ENCODE data around the gene PLBD2.

DNA sequence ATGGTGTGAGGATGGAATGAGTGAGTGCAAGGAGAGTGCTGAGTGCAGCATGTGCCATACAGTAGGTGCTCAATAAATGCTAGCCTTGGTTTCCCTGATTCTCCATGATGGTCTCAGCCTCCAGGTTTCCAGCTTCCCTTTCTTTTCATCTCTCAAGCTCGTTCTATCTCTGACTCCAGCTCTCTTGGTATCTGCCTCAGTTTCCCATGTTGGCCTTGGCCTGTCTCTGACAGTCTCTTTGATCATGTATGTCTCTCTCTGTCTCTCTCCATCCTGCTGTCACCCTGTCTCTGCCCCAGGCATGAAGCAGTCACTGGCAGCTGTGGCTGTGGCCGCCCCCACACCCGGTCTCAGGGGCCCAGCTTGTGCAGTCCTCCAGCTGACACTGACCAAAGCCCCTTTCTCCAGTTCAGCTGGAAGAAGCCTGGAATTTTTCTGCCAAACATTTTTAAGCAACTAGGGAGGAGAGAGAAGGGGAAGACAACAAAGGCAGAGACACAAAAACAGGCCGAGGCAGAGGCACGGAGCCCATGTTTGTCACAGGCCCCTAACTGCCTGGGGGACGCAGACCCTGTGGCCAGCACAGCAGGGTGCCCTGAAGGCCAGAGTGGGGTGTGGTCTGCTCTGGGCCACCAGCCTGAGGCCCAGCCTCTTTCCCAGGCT lies 14.5 kb downstream of the DTX1 start:
- PRO-cap = no peak

GRCh38 chr12:113071598-113072071 lies 15.1 kb downstream of the DTX1 start:
- PRO-cap = no peak

DNA sequence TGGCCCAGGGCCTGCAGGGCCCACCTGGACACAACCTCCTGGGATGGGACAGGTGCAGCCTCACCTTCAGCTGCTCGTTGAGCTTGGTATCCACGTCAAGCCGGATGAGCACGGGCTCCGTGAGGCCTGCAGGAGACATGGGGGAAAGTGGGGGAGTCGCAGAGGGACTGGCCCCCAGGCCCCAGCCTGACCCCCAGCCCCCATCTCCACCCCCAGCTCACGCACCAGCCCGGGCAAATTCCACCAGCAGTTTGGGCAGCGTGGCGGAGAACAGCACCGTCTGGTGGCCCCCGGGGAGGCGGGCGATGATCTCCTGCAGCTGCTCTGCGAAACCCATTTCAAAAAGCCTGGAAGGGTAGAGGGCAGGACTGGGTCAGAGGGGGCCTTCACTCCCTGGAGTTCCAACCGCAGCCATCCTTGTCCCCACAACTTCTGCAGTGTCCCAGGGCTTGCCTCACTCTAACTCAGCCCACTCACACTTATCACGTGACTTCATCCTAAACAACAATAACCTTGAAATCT lies 10.4 kb downstream of the DDX54 start:
- PRO-cap = unidirectional peak, minus-strand start at position 243 of the sequence; unidirectional peak, minus-strand start at position 434 of the sequence

GRCh38 chr12:113185882-113186394 lies 417 bp downstream of the RITA1 start:
- PRO-cap = no peak

GRCh38 chr12:113214817-113215308 lies 6.0 kb downstream of the IQCD start:
- PRO-cap = no peak

- PRO-cap = no peak
Measured at GRCh38 chr12:113223935-113224415, 2.7 kb downstream of the TPCN1 start.

DNA sequence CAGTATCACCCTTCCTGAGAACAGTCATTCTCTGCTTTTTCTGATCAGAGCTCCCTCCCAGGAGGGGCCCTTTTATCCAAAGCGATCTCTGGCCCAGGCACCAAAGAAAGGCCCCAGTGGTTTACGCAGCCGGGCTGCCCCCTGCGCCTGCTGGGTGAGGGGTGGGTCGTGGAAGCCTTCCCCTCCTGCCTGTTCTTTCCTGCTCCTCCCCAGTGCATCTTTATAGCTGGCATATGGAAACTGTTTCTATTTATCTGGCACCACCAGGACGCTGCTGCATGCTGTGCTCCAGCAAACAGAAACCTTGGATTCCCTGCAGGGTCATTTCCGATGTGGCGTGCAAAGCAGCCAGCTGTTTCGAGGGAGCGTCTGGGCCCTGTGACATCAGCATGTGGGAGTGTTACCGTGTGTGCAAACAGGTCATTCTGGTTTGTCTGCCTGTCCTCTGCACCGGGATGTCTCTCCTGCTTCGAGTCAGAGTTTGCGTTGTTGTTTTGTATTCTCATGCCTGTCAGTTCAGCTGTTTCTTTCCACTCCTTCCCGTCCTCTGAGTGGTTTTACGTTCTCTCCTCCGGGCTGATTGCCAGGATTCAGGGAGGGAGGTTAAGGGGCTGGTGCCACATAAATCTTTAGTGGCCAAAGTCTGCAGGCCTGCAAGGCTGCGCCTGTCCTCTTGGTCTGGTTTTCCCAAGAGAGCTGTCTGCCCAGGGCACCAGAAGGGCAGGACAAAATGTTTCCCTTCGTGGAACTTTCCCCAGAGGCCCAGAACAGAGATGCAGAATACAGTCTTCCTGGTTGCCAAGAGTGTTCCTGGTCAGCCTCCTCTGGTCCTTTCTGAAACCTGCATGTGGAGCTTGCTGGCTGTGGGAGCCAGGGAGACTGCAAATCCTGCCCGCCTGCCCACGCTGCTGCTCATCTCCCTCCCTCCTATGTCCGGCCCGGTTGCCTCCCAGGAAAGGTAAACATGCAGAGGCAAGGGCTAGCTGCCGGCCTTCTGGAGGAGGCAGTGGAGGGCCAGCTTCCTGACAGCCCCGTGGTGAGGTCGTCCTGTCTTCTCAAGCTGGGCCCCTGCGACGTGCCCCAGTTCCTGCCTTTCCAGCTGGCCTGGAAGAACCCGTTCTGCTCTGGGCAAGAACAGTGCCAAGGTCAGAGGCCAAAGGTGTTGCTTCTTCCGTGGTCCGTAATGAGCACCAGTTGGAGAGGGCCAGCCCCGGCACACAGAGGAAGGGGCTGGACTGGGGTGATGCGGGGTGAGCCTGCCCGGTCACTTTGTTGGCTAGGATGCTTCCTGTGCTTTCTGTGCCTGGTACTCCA lies 24.8 kb downstream of the TPCN1 start:
- PRO-cap = no peak

DNA sequence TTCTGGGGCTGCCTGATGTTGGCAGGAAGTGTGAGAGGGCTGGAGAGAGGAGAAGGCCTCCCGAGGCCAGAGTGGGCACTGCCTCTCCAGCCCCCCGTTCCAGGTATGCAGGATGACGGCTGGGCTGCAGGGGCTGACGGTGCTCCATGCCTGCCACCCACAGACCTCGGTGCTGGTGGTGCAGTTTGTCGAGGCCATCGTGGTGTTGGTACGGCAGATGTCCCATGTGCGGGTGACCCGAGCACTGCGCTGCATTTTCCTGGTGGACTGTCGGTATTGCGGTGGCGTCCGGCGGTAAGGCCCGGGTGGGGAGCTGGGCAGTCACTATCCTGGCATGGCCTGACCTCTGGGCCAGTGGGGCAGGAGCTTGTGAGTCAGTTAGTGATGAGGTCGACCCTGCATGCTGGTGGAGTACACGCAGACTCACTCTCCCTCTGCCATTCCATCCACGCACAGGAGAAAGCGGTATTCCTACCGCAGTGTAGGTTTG lies 47.4 kb downstream of the TPCN1 start:
- PRO-cap = no peak

DNA sequence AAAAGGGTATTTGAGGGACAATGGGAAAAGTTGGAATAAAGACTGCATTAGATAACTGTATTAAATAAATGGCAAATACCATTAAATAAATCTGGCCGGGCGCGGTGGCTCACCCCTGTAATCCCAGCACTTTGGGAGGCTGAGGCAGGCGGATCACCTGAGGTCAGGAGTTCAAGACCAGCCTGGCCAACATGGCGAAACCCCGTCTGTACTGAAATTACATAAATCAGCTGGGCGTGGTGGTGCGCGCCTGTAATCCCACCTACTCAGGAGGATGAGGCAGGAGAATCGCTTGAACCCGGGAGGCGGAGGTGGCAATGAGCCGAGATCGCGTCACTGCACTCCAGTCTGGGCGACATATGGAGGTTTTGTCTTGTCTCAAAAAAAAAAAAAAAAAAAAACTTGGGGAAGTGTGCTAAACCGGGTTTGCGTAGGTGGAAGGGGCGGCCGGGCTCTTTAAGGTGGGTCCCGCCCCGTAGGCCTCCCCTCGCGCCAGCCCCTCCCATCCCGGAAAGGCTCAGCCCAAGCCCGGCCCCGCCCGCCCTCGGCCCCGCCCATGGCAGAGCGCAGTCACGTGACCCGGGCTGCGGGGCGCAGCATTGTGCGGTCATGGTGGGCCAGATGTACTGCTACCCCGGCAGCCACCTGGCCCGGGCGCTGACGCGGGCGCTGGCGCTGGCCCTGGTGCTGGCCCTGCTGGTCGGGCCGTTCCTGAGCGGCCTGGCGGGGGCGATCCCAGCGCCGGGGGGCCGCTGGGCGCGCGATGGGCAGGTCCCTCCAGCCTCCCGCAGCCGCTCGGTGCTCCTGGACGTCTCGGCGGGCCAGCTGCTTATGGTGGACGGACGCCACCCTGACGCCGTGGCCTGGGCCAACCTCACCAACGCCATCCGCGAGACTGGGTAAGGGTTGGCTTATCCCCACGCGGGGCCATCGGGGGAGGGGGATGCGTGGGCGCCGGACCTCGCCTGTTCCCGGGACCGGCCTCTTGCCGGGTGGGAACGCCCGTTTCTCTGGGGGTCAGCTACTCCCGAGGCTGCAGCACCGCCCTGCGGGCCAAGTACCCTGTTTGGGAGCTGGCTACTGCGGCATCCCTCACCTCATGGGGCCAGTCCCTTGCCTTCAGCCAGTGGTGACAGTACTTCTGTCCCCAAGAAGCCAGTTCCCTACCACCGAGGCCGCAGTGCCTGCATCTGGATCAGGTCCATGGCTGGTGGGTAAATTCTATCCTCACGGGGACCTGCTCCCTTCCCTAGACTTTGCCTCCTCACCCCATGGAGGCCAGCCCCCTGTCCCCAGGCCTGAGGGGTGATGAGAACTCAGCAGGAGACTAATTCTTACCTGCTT lies at the start of gene PLBD2:
Gene PLBD2 (plus strand): TSS at position 596 of the 1,344 bp plus-strand sequence.
- PRO-cap = bidirectional peak, plus-strand start at position 599 of the sequence, minus-strand start at position 370 of the sequence

DNA sequence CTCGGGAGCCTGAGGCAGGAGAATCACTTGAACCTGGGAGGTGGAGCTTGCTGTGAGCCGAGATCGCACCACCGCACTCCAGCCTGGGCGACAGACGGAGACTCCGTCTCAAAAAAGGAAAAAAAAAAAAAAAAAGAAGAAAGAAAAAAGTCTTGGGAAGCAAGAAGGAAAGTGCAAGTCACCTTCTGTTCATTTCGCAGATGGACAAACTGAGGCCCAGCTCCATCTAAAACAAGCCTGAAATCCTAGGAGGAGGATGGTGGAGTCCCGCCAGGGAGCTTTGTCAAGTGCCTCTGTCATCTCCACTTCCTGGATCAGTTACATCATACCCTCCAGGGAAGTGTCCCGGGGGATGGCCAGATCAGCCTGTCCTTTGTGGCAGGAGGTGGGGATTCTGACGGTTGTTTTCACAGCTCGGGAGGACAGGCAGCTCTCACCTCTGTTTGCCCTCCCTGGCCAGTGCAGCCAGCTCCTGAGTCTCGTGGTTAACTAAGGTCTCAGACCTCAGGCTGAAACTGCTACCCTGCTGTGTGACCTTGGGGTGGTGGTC lies 8.7 kb upstream of the SDSL start:
- PRO-cap = no peak

- PRO-cap = no peak
Measured at GRCh38 chr12:113494187-113494409, 22.4 kb upstream of the LHX5 start.

- PRO-cap = no peak
Measured at GRCh38 chr12:113638334-113638933, 166.8 kb upstream of the LHX5 start.

GRCh38 chr12:114587975-114588902 lies 95.7 kb downstream of the TBX3 start:
- PRO-cap = no peak

- PRO-cap = no peak
Measured at GRCh38 chr12:114667880-114668125, 16.2 kb downstream of the TBX3 start.

DNA sequence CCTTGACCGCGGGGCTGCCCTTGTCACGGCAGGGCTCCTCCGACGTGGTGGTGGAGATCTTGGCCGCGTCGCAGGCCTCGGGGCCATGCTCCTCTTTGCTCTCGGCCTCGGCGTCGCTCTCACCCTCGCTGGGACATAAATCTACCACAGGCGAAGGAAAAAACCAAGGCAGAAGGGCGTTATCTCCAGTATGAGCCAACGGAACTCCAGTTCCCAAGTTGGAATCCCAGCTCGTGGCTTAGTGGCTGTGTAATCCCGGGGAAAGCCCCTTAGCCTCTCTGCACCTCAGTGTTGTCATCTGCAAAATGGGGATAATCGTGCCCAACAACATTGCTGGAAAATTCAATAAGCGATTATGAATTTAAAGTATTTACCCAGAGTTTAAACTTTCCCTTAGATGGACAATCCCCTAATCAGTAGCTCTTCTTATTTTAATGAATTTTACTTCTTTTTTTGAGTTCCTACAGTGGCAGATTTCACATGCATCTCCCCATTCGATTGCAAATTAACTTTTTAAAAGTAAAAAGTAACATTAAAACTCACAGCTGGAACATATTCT lies 9.2 kb downstream of the TBX3 start:
- PRO-cap = no peak

GRCh38 chr12:114679539-114680199 lies 4.3 kb downstream of the TBX3 start:
- PRO-cap = no peak

- PRO-cap = no peak
Measured at GRCh38 chr12:114685147-114685396, 1.1 kb upstream of the TBX3 start.

DNA sequence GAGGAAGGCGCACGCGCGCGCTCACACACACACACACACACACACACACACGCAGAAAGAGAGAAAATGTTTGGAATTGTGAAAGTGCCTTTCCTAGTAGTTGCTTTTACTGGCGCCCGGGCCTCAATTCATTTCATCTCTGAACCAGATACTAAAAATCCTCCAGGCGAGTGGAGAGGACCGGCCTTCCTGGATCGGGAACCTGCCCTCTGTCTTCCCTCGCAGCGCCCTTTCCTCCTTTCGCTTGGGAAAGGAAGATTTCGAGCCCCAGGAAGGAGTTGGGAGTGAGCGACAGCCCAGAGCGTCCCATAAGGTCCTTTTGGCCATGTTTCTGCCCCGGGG lies 7.8 kb upstream of the TBX3 start:
- PRO-cap = no peak

GRCh38 chr12:114768170-114768915 lies 84.4 kb upstream of the TBX3 start:
- PRO-cap = no peak

DNA sequence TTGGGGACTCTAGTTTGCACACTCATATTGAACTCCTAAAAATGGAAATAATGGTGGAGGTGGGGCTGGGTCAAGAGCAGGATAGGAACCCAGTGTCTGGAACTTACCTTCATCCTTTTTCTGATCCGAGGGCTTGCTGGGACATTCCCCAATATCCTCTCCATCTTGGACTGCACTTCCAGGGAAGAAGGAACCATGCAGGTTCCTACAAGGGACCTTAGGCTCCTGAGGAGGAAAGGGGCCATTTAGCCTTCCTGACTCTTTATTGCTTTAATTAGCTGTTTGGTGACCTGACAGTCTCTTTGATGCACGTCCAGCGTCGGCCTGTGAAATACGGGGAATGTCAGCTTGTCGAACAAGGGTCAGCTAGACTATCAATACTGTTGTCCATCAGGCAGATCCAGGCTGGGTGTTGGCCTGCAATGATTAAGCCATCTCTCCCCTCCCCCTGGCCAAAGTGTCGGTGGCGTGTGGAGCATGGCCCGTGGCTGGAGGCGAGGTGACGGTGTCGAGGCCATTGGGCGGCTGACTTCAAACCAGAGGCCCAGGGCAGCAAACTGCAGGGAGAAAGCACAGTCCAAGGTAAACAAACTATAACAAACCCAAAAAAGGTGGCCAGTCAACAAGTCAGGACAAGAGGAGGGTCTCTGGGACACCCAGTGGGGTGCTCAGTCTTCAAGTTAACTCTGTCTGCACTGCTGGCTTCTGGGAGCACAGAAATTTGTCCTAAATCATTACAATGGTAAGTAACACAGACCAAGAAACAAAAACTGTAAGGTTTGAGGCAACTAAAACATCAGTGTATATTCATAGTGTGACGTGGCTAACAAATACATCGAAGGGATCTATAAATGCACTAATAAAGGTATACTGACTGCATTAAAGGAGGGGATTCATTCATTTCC lies 405.3 kb upstream of the TBX3 start:
- PRO-cap = no peak

All from REH cell (cell line).